ENCODE data around the genes PLCG2, DNAAF1 and ADAD2.

DNA sequence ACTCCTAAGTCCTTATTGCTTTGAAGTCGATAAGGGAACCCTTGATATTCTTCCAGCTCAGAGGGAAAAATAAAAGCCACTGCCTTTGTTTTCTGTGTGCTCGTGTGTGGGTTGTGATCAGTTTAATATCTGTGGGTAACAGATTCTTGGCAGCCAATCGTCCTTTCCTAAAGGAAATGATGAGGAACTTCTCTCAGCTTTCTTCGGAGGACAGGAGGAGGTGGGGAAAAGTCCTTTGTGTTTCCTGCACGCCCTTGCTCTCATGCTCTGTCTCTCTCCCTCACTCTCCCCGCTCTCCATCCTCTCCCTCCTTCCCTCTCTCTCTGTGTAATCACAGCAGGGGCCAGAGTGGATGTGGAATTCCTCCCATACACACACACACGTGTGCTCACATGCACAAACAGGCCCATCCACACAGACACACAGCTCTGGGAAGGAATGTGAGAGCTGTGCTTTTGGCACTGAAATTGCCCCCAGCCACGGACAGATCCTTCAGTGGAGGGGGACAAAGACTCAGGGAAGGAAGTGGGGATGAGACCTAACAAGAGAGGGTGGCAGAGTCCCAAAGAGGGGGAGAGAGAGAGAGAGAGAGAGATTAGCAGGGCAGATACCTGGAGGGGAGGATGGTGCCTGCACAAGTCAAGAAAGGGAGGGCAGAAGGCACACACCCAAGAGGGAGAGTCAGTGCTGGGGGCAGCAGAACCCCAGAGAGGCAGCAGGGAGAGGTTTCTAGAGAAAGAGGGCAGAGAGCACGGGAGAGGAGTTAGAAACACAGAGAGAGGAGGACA lies 83.6 kb upstream of the PLCG2 start:
- PRO-cap, 2 experiments, result no peak in any of the 2 experiments

GRCh38 chr16:81778739-81779411 lies at the start of gene PLCG2:
Gene PLCG2 (plus strand): TSS chr16:81779291.
- PRO-cap, 2 experiments, result peak in 1 of 2 experiments; most common plus-strand start chr16:81779320 (in 1)

DNA sequence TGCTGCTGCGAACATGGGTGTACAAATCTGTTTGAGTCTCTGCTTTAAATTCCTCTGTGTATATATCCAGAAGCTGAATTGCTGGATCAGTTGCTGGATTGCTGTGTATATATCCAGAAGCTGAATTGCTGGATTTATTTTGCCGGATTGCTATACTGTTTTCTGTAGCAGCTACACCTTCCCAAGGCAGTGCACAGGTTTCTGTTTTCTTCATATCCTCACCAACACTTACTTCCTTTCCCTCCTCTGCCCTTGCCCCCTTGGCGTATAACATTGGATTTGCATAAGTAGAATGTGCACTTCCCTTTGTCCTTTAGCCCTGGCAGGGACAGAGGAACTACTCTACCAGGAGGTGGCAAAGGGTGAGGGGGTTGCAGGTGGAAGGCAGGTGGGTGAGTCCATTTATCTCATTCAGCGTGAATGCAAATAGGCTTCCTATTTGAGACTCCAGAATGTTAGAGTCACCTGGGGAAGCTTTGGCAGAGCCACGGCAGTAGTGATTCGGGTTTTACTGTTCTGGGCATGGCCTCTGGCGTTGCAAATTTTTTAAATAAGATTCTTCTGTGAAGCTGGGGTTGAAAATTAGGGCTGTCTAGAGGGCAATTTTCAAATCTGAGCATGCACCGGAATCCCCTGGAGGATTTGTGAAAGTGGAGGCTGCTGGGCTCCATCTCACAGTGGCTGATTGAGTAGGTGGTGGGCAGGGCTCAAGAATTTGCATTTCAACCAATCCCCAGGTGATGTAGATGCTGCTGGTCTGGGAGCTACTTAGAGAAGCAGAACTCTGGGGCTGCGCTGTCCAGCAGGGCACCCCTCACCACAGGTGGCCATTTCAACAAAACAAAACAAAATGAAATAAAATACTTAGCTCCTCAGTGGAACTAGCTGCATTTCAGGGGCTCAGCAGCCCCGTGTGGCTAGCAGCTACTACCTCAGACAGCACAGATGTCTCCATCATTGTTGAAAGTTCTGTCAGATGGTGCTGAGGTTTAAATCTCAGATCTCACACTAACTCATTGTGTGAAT lies 84.7 kb downstream of the PLCG2 start:
- PRO-cap, 2 experiments, result no peak in any of the 2 experiments

DNA sequence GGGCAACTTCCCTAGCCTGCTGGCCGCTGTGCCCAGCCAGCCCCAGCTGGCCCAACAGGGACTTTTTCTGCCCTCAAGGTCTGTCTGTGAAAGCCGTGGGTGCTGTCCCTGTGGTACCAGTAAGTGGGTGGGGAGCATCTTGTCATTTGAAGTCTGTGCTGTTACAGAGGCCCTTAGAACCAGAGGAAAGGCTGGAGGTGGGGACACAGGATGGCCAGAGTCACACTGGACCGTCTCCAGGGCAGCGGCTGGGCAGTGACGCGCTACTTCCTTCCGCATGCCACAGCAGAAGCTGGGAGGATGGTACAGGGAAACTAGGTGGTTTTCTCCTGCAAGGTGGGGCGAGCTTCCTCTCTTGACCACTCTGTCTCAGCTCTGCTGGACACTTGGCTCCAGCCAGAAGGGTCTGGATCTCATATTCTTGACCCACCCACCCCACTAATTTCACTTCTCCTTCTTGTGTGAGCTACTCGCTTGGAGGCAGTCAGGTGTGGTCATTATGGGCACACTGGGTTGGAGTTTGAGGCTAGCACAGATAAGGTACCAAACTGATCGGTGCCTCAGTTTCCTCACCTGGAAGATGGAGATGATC lies 87.9 kb downstream of the PLCG2 start:
- PRO-cap, 2 experiments, result no peak in any of the 2 experiments

GRCh38 chr16:81888982-81889640 lies 110.0 kb downstream of the PLCG2 start:
- PRO-cap, 2 experiments, result no peak in any of the 2 experiments

GRCh38 chr16:82027335-82028043 lies 7.6 kb upstream of the HSD17B2 start:
- PRO-cap, 2 experiments, result no peak in any of the 2 experiments

DNA sequence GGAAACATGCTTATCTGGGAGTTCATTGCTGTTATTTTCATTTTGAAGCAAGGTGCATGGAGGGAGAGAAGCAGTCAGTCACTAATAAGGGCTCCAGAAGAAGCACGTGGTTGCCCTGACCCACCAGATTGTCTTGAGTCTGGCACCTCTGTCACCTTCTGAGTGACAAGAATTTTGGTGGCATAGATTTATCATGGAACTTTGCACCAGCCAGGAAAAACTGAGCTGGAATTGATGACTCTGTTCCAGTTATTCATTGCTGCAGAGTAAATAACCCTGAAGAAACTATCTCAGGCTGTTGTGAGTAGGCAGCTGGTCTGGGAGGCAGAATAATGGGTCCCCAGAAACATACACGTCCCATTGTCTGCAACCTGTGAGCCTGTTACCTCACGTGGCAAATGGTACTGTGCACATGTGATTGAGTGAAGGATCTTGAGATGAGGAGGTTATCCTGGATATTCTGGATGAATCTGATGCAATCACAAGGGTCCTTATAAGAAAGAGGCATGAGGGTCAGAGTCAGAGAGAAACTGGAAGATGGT lies 44.9 kb downstream of the HSD17B2 start:
- PRO-cap, 2 experiments, result no peak in any of the 2 experiments

DNA sequence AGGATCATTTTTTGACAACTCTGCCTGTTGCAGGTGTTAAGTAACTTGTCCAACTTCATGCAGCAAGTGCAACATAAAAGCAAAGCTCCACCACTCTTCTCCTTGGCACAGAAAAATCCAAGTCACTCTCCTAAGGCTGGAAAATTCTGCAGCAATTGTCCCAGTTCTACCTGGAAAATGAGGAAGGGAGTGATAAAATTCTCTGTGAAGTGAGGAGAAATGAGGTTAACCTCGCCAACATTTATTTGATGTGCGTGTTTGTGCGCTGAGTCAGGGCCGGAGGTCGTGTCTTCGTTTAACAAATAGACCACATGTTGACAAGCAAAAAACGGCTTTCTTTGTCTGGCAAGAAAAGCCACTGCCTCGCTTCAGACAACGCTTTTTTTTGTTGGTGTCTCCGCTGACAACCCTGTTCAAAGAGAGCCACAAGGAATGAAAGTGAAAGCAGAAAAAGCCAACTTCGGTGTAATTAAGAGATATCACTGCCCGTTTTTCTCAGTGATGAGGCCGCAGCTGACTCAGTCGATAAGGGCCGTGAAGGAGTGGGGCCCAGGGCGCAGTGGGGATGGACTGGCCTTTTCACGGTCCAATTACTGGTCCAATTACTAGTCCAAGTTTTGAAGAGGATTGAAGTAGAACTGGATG lies 510.5 kb downstream of the CDH13 start:
- PRO-cap, 2 experiments, result no peak in any of the 2 experiments

DNA sequence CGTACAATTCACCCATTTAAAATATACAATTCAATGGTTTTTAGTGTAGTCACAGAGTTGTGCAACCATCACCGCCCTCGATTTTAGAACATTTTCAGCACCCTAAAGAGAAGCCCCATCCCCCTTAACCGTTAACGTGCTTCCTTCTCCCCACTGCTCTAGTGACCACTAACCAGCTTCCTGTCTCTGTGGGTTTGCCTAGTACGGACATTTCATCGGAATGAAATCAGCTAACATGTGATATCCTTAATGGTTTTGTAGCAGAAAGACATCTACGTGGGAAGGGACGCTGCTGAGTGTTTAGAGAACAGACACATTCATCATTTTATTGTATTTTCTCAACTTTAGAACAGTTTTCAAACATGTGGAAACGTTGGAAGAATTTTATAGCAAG lies 80.7 kb upstream of the HSBP1 start:
- PRO-cap, 2 experiments, result no peak in any of the 2 experiments

DNA sequence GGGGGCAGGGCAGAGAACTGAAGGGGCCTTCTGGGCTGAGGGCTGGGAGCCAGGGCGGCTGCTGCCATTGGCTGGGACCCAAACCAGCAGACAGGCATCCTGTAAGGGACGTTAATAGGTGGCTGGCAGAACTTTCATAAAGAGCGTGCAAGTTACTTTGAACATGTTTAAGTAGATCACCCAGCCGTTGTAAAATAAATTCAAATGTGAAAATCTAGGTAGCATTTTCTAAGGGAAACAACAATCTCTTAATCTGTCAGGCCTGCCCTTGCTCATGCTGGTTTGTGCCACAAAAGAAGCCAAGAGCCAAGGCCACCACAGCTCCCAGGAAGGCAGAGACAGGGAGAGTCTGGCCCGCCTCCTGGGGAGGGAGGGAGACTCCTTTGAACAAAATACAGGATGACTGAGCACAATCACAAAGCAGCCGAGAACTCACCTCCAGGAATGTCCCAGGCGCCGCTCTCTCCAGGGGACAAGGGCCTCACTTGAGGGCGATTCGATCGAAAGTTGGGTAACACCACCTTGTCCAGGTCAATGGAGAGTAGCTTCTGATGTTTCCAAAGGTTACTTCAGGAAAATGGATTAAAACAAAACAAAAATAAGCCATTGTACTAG lies 13.1 kb upstream of the SLC38A8 start:
- PRO-cap, 2 experiments, result no peak in any of the 2 experiments

GRCh38 chr16:84074786-84075297 lies 32.2 kb upstream of the SLC38A8 start:
- PRO-cap, 2 experiments, result no peak in any of the 2 experiments

GRCh38 chr16:84091372-84091846 lies 25.3 kb downstream of the MBTPS1 start:
- PRO-cap, 2 experiments, result no peak in any of the 2 experiments

- PRO-cap, 2 experiments, result peak in 2 of 2 experiments; most common plus-strand start chr16:84145352 (in 1); most common minus-strand start chr16:84145156 (in 2)
Observed at GRCh38 chr16:84144990-84145618, at the start of gene DNAAF1. Gene DNAAF1 (plus strand): TSS chr16:84145308.

GRCh38 chr16:84190721-84191693 lies at the start of gene ADAD2:
Gene ADAD2 (plus strand): TSS chr16:84191157.
- PRO-cap, 2 experiments, result no peak in any of the 2 experiments

DNA sequence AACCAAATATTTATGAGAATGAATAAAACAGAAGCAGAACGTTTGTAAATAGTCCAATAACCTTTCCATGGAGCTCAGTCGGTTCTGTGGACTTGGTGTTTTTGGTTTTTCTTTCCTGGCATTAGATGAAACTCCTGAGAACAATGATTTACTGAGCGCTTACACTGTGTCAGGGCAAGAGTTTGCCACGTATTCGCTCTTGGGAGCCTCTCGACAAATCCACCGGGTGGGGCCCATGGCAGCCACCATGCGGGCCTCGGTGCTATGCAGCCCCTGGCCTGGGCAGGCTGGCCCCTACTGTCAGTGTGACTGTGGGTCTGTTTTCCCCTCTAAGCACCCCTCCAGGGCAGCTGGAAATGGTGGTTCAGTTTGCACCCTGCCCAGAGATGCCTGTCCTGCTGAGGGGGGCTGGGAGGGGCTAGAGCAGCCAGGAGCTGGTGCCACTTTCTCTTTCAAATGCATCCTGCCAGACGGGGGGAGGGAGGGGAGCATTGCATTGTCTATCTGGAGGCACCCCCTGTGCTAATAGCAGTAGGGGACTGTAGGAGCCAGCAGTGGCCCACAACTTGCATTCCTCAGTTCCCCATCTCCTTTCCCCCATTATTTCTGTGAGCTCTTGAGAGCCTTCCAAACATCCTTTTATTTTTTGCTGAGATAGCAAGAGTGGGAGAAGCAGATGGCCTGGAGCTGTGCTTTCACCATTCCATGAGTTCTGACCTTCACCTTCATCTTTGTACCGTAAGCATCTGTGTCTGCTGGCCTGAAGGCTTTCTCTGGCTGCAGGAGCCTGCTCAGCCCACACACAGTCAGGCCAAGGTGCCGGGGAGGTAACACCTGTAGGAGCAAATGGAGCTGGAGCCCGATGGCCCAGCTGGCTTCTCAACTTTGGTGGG lies 5.0 kb downstream of the WFDC1 start:
- PRO-cap, 2 experiments, result no peak in any of the 2 experiments

GRCh38 chr16:84449696-84450198 lies 54.7 kb downstream of the MEAK7 start:
- PRO-cap, 2 experiments, result no peak in any of the 2 experiments

DNA sequence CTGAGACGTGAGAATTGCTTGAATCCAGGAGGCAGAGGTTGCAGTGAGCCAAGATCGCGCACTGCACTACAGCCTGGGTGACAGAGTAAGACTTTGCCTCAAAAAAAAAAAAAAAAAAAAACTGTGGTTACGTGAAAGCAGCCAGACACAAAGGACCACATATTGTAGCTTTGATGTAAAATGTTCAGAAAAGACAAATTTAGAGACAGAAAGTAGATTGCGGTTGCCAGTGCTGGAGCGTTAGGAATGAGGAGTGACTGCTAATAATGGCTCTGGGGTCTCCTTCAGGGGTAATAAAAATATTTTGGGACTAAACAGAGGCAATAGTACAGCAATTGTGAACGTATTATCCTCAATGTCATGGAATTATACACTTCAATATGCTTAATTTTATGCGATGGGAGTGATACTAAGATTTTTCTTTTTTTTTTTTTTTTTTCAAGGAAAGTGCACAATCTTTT lies 4.1 kb upstream of the MEAK7 start:
- PRO-cap, 2 experiments, result peak in 1 of 2 experiments; most common plus-strand start position 208 of the sequence (in 1); most common minus-strand start position 68 of the sequence (in 1)

GRCh38 chr16:84511300-84511904 lies 6.9 kb upstream of the MEAK7 start:
- PRO-cap, 2 experiments, result no peak in any of the 2 experiments

DNA sequence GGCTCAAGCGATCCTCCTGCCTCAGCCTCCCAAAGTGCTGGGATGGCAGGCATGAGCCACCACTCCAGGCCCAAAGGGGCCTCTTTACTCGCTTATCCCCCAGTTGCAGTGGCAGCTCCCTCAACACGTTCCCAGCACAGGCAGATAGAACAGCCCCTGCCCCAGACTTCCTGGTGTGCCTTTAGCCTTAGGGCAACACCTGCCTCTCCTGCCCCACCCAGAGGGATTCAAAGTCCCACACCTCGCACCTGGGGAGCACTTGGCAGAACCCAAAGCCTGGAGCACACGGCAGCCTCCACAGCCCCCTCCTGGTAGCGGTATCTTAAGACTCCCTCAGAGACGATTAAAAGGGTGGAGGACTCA lies 54.7 kb upstream of the MEAK7 start:
- PRO-cap, 2 experiments, result no peak in any of the 2 experiments

GRCh38 chr16:84596538-84597065 lies 21.3 kb downstream of the COTL1 start:
- PRO-cap, 2 experiments, result no peak in any of the 2 experiments